Measurements from ENCODE around the genes STYXL2, CREG1 and ADCY10.

DNA sequence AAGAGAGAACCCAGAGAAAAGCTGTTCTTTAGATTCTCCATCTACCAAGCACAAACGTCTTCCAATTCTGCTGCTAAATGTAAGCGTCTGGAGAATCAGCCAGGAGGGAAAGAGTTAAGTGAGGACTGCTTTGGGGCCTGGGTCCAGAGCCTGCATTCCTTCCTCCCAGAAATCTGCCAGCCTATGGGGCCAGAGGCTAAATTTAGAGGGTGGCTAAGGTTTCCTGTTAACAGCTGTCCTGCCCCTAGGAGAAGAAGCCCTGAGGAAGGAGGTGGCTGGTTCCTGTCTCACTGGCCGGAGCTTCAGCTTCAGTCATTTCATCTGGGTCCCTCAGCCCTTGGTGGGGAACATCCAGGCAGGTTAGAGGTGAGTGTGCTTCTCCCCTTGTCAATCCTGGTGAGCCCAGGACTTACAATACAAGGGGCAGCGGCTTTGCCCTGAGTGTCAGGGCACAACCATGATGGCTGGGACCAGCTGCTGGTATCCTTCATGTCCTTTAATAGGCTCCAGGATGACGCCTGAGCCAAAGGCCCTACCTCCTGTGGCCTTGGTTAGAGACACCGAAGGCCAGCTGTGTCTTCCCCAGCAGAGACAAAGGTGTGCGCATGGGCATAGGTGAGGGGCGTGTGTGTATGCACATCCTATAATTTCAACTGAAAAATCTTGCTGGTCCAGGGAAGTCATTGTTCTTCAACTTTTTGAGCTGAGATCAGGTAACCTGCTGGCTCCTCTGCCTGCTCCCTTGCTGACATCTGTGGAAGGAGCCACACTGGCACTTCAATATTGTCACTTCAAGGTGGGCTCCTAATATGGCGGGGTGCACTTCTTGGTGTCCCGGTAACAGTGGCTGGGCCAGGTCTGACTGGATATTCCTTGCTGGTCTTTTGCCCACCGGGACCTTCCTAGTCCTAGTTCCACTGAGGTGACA is at the start of gene STYXL2:
Gene STYXL2, plus strand, starts transcription at position 247 of the 928 bp plus-strand sequence.
- PRO-cap = no peak

- PRO-cap = no peak
Measured at GRCh38 chr1:167121235-167122200, 27.6 kb downstream of the STYXL2 start.

DNA sequence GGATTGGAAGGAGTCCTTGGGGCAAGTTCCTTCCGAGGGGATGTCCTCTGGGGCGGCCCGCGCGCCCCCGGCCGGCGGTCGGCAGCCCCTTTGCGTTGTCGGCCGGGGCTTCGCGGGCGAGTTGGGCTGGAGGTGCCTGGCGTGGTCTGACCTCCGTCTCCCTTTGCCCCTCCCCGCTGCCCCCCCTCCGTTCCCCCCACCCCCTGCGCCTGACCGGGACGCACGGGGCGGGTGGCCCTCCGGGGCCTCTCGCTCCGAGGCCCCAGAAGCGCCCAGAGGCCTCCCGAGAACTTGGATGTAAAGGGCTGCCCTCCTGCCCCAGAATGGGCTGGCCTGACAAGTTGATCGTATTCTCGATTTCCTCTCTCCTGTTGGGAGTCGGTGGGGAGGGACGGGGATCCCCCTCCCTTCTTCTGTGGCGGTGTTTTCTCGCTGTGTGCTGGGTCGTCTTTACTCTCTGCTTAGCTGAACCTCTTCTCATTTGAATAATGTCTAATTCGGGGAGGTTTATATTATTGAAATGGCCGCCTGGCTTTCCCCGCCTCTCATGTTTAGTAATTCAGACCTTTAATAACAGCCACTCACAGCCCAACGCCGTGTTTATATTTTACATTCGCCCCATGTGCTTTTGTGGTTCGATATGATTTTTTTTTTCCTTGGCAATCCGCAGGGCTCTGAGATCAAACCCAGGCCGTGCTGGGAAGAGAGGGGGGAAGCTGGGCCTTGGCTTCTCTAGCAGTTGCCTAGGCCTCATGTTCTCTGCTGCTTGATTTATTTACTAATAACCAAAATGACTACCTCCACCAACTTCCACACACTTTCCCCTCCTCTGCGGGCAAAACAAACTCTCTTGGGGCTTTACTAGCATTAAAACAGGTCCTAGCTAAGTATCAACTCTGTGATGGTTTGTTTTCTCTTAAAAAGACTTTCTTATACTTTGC is 1.4 kb downstream of the POU2F1 start:
- PRO-cap = bidirectional peak, plus-strand start at position 286 of the sequence, minus-strand start at position 325 of the sequence; bidirectional peak, plus-strand start at position 374 of the sequence, minus-strand start at position 343 of the sequence; unidirectional peak, minus-strand start at position 483 of the sequence; bidirectional peak, plus-strand start at position 689 of the sequence, minus-strand start at position 483 of the sequence

- PRO-cap = no peak
Measured at GRCh38 chr1:167255075-167255832, 34.6 kb downstream of the POU2F1 start.

DNA sequence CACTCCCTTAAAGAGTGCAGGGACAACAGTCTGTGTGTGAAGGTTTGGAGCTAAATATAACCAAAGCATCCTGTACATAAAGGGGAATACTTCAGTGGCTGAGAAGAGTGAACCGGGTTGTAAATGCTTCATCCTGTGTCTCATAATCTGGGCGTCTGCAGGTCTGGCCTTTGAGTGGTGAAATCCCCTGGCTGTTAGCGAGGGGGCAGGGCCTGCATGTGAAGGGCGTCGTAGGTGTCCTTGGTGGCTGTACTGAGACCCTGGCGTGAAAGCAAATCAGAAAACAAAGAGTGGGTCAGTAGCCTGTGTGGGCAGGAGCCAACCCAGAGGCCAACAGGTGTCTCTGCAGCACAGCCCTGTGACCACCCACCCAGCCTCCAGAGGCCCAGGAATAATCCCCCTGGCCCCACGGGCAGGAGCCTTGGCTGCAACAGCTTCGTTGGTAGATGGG is 86.8 kb downstream of the CD247 start:
- PRO-cap = no peak

GRCh38 chr1:167434117-167434496 is 84.2 kb downstream of the CD247 start:
- PRO-cap = no peak

DNA sequence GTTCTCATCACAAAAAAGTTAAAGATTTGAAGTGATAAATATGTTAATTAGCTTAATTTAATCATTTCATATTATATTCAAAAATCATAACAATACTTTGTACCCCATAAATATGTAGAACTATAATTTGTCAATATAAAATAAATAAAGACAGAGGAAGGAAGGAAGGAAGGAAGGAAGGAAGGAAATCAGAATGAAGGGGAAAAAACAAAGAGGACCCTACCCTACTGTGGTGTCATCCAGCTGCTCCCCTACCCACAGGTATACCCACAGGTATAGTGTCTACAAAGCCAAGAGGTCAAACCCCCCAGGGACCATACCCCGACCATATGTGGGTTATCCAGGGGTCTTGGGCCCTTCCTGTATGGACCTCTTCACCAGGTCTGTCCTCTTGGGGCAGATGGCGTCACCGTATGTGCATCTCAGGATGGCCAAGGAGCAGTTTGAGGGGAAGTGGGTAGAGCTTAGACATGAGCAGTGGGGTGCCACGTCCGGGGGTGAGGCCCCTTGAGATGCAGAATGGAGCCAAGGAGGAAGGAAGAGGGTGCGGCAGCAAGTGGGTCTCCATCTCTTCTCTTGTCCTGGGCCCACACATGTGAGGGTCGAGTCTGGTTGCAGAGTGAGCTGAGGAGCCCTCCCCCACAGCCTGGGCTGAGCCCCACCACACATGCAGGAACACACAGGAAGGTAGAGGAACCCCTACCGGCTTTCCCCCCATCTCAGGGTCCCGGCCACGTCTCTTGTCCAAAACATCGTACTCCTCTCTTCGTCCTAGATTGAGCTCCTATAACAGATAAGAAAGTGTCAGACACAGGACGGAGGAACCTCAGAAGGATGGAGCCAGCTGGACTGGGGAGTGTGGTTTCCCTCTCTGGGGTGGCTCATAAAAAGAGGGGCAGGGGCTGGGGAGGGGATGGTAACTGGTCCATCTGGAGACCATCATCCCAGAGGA is 80.2 kb downstream of the CD247 start:
- PRO-cap = no peak

GRCh38 chr1:167439211-167440064 is 78.9 kb downstream of the CD247 start:
- PRO-cap = no peak

DNA sequence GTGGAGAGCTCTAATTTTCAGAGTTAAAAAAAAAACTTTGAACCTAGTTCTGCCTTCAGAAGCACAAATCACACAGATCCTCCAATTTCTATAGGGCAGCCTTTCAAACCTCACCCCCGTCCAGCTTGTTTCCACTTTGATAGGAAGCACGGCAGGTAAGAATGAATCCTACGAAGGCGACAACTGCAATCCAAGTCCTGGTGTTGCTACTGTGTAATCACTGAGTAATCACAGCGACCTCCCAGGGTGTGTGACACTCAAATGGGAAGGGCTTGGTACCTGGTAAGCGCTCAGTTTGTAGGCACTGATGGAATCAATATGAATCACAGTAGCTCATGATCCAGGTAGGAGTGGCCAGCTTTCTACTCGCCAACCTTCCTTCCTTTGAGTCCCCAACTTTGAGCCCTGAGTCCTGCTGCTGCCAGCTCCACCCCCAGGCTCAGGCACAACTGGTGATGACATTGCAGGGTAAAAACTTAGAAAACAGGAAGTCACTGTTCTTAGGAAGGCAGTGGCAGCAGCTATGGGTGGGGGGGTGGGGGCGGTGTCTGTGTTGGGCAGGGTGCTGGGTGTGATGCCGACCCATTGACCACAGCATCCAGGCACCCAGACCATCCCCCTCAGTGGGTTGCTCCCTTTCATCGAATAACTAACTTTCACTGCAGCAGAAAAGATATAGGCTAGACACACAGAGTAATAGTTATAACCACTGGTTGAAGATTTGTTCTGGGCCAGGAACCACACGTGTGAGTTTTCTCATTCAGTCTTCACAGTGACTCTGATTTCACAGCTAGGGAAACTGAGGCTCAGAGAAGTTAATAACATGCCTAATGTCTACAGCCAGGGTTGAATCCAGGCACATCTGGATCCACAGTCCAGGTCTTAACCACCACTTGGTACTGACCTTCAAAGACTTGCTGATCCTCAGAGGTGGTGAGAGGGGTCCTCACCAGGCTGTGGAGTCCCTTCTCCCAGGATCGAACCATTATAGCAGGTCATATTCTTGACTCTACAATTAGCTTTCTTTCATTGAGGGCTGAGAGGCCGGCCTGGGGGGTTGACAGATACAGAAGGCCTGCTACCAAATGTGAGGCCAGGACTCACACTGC is 70.5 kb downstream of the CD247 start:
- PRO-cap = no peak

GRCh38 chr1:167509576-167510025 is 8.7 kb downstream of the CD247 start:
- PRO-cap = no peak

DNA sequence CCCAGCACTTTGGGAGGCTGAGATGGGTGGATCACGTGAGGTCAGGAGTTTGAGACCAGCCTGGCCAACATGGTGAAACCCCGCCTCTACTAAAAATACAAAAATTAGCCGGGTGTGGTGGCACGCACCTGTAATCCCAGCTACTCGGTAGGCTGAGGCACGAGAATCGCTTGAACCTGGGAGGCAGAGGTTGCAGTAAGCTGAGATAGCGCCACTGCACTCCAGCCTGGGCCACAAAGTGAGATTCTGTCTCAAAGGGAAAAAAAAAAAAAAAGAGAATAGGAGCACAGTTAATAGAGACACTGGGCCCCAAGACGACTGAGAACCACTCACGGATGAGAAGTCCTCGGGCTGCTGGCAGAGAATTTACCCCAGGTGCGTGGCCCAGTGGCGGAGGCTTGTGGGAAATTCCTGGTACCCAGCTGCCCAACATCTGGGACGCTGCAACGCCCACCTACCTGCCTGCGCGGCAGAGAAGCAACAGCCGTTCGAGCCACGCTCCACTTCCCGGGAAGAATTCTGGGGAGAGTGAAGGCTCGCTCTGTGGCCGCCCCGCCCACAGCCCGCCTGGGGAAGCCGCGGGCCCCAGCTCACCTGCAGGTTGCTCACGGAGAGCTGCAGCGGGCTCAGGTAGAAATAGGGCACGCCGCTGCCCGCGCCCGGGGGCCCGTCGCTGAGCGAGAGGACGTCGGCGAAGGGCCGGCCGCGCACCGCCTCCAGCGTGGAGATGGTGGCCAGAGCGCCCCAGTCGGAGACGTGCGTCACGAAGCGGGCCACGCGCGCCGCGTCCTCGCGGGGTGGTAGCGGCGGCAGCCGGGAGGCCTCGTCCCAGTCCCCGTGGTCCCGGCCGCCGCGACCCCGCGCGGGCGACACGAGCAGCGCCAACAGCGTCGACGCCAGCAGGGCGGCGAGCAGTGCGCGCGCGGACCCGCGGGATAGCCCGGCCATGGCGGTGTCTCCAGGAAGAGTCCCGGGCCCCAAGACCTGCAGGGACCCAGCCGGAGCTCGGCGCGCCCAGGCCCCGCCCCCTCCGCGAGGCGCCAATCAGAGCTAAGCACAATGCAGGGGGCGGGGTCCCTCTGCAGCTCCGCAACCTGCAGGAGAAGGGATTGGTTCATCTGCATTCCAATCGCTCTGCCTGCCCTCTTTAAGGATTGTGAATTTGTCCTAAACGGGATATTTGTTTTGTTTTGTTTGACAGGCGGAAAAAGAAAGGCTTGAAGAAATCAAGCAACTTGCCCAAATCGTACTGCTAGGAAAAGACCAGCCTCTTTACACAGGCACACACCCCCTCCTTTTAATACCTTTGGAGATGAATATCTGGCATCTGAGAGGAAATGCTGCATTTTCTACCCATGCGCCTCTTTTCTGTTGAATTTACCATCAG is at the start of gene CREG1:
Gene CREG1, minus strand, starts transcription at position 969 of the 1,387 bp plus-strand sequence.
- PRO-cap = bidirectional peak, plus-strand start at position 1,123 of the sequence, minus-strand start at position 957 of the sequence

DNA sequence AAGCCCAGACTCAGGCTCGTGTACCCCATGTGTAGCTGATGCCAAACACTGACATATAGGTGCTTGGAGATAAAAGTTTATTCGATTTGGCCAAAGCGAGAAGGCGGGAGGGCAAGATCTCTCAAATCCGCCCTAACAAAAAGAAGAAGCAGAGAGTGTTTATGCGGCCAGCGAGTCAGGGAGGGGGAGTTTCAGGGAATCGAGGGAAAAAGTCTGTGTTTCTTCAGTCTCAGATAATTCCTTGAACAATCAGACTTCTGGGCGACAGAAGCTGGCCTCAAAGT is 594 bp upstream of the CREG1 start:
- PRO-cap = unidirectional peak, plus-strand start at position 187 of the sequence

- PRO-cap = no peak
Measured at GRCh38 chr1:167555943-167556325, 2.4 kb upstream of the CREG1 start.

- PRO-cap = no peak
Measured at GRCh38 chr1:167769530-167770079, 47.8 kb downstream of the MPZL1 start.

- PRO-cap = no peak
Measured at GRCh38 chr1:167772935-167773653, 51.3 kb downstream of the MPZL1 start.

- PRO-cap = no peak
Measured at GRCh38 chr1:167913542-167914495, at the start of gene ADCY10. Gene ADCY10, minus strand, starts transcription at chr1:167914134.

- PRO-cap = no peak
Measured at GRCh38 chr1:167916670-167917589, 3.0 kb upstream of the ADCY10 start.

DNA sequence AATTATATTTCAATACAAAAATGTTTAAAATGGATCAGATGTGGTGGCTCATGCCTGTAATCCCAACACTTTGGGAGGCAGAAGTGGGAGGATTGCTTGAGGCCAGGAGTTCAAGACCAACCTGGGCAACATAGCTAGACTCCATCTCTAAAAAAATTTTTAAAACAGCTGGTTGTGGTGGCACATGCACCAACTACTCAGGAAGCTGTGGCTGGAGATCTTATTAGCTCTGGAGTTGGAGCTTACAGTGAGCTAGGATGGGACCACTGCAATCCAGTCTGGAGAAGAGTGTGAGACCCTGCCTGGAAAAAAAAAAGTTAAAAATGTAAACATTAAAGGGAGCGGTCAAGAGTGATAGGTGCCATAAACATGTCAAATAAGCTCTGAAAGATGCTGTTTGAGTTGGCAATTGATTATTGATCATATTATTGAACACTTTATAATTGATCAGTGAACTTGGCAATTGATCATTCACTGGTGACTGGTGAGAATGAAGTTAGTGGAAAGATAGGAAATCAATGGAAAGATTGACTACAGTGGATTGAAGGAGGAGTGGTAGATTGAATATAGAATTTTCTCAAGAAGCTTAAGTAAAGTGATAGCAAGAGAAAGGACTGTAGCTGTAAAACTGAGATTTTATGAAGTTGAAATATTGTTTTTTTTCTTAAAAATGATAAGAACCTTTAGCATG is 64.3 kb upstream of the MPC2 start:
- PRO-cap = no peak

GRCh38 chr1:168427886-168428325 is 115.9 kb downstream of the XCL2 start:
- PRO-cap = no peak

GRCh38 chr1:168555202-168555921 is 11.6 kb upstream of the XCL2 start:
- PRO-cap = unidirectional peak, plus-strand start at chr1:168555688